ENCODE measurements around a stretch of chr2.

- PRO-cap, 2 experiments: no peak in any of the 2 experiments
Measured at GRCh38 chr2:140785727-140786336, 1345.0 kb downstream of the LRP1B start.

GRCh38 chr2:142935432-142935936 is 58.0 kb downstream of the KYNU start:
- PRO-cap, 2 experiments: no peak in any of the 2 experiments

DNA sequence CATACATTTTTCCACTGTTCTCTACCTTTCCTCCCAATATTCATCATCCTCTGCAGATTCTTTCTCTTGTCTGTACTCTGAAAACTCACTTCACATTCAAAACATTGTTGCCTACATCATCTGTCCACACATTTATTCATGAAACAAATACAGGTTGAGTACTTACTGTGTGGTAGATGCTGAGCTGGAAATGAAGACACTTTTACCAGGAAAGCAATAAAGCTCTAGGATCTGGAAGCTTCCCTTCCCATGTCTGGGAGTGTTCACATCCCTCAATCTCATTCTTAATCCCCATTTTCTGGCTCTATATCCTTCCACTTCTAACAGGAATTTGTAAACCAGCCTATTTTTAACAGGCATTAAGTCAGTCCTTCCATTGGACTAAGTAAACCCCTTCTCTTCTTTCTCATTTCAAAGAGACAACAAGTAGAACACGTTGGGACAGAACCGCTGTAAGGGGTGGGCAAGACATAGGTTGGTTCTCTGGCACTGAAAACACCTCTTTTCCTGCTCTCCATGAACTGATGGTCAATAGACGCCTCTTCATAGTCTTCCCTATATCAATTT is 589.5 kb downstream of the ARHGAP15 start:
- PRO-cap, 2 experiments: no peak in any of the 2 experiments

DNA sequence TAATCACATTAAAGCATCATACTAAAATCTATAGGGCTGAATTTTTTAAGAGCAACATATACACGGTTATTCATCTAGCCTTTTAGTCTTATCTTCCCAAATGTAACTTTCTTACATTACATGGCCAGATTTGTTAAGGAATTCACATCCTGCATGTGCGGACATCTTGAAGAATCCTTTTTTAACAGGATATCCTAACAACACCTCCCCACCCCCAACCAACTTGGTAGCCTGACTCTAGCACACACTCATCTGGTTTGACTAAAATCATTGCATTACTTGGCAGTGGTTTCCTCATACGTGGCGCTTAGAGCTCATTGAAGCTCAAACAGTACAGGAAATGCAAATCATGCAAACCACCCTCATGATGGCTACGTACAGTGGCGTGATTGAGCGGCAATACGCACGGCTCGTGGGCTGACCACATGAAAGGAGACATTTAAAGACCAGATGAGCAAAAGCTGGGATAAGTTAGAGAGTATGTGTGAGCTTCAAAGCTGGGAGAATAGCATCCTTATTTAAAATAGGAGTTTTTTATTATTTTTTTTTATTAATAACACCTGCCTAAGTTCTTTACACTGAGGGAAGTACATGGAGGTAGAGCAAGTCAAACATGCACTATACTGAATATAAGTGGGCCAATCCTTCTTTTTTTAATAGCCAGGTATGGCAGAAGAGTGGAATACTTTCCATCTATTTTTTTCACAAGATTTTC is 148.6 kb downstream of the GTDC1 start:
- PRO-cap, 2 experiments: peak in 2 of 2 experiments; most common plus-strand start position 365 of the sequence (in 1); most common minus-strand start position 259 of the sequence (in 2)

DNA sequence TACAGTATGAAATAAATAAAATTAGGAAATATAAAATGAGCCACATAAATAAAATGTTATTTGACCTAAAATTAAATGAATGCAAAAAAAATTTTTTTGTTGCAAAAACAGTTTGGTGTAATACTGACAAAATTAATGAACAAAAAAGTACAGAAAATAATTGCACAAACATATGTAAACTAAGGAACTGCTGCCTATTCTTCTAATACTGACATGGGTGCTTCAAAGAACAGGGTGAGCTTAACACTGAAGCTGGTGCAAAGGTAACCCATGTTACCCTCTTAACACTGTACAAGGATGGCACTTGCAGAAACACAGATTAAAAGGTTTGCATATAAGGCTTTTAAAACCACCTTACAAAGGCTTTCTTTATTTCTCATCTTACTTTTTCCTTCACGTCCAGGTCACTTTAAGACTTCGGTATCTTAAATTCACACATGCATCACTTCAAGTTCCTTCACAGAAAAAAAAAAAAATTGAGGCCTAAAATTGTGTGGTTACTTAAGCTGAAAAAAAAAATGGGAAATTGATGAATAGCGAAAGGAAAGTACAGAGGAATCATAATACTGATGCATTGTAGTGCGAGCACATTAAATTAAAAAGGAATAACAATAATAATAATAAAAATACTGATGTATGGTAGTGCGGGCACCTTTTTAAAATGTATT is 56.2 kb upstream of the GTDC1 start:
- PRO-cap, 2 experiments: no peak in any of the 2 experiments

GRCh38 chr2:144459870-144460441 is 60.0 kb downstream of the ZEB2 start:
- PRO-cap, 2 experiments: peak in 2 of 2 experiments; most common plus-strand start chr2:144460294 (in 2); most common minus-strand start chr2:144460020 (in 1)

DNA sequence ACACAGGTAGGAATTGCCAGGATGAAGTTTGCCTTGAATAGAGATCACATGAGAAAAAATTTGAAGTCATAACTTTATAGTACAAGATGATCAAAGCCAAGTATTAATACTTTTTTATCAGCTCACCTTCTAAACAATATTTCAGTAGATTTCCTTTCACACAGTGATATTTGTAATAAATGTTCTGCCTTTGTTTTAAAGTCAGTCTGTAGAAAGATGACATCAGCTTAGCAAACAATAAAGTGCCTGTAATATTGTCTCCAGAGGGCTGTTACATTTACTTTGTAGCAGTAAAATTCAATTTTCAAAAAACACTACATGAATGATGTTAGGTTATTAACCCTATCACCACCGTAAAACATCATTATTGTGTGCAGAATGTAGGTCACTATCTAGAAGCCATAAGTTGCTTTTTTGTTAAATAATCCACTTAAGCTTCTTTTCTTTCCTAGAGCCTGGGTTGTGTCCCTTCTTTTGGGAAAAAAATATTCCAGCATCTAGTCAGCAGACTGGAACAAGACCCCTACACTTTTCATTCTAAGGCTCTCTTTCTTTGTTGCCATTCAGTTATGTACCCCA is 49.5 kb downstream of the ZEB2 start:
- PRO-cap, 2 experiments: no peak in any of the 2 experiments

GRCh38 chr2:144513457-144514092 is 6.3 kb downstream of the ZEB2 start:
- PRO-cap, 2 experiments: peak in 2 of 2 experiments; most common plus-strand start chr2:144513958 (in 2); most common minus-strand start chr2:144513793 (in 2)

GRCh38 chr2:144515357-144516244 is 4.3 kb downstream of the ZEB2 start:
- PRO-cap, 2 experiments: peak in 2 of 2 experiments; most common plus-strand start chr2:144515846 (in 1); most common minus-strand start chr2:144515695 (in 2)

- PRO-cap, 2 experiments: no peak in any of the 2 experiments
Measured at GRCh38 chr2:144520834-144521390, 993 bp upstream of the ZEB2 start.

DNA sequence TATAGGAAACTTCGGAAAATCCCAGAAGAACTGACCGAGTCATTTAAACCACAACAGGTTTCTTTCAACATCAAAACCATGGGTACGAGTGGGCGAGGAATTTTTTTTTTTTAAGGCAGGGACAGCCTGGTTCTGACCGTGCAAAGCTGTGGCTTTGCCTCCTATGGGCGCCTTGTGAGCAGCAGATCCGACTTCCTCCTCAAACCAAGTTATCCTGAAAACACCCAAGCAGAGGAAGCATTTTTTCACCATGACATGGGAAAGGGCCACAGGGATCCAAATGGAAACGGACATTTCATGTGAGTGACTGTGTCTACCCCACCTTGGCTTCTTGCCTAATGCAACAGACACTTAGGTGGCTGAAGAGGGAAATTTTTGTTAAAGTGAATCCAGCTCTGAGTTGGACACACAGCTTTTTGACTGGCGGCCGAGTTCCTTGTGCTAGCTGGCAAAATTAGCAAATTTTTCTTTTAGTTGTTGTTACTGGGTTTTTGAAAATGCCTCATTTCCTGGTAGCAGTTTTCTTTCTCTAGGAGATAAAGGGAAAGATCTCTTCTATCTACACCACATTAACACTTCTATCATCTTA is 487.4 kb upstream of the ZEB2 start:
- PRO-cap, 2 experiments: no peak in any of the 2 experiments

- PRO-cap, 2 experiments: no peak in any of the 2 experiments
Measured at GRCh38 chr2:147297688-147298386, 547.0 kb upstream of the ACVR2A start.

- PRO-cap, 2 experiments: peak in 1 of 2 experiments; most common minus-strand start chr2:147449479 (in 1)
Measured at GRCh38 chr2:147449318-147450184, 395.3 kb upstream of the ACVR2A start.

GRCh38 chr2:148422401-148423086 is 222.0 kb upstream of the EPC2 start:
- PRO-cap, 2 experiments: no peak in any of the 2 experiments

DNA sequence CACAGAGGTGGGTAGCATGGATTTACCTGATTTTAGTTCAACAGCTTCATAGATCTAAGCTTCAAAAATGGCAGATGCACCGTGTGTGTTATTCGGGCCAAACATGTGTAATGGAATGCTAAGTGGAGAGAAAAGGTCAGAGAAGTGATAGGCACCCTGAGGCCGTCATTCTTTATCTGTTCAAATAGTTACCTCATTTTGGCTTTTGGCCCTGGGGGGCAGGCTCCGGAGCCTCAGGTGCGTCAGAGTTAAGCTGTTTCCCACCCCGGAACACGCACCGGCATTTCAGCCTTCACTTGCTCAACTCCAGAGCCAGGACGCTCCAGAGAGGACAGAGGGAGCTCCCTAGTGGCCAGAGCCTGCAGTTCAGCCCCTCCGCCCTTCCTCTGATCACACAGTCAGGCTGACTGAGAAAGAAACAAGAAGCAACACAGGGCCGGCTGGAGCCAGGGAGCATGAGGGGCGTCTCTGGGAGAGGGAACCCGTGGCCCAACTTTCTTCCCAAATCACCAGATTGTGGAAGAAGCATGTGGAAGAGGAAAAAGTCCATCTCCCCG is 135.2 kb upstream of the EPC2 start:
- PRO-cap, 2 experiments: peak in 2 of 2 experiments; most common plus-strand start position 284 of the sequence (in 1); most common minus-strand start position 178 of the sequence (in 2)

- PRO-cap, 2 experiments: no peak in any of the 2 experiments
Measured at GRCh38 chr2:148653415-148653793, 8.9 kb downstream of the EPC2 start.

DNA sequence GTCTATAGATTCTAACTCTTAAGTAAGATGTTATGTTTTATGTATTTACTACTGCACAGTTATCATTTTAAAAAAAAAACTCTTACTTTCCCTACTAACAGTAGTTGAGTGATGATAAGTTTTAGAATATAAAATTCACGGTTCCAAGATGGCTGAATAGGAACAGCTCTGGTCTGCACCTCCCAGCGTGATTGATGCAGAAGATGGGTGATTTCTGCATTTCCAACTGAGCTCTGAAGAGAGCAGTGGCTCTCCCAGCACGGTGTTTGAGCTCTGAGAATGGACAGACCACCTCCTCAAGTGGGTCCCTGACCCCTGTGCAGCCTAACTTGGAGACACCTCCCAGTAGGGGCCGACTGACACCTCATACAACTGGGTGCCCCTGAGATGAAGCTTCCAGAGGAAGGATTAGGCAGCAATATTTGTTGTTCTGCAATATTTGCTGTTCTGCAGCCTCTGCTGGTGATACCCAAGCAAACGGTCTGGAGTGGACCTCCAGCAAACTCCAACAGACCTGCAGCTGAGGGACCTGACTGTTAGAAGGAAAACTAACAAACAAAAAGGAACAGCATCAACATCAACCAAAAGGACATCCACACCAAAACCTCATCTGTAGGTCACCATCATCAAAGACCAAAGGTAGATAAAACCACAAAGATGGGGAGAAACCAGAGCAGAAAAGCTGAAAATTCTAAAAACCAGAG is 60.8 kb downstream of the EPC2 start:
- PRO-cap, 2 experiments: no peak in any of the 2 experiments

DNA sequence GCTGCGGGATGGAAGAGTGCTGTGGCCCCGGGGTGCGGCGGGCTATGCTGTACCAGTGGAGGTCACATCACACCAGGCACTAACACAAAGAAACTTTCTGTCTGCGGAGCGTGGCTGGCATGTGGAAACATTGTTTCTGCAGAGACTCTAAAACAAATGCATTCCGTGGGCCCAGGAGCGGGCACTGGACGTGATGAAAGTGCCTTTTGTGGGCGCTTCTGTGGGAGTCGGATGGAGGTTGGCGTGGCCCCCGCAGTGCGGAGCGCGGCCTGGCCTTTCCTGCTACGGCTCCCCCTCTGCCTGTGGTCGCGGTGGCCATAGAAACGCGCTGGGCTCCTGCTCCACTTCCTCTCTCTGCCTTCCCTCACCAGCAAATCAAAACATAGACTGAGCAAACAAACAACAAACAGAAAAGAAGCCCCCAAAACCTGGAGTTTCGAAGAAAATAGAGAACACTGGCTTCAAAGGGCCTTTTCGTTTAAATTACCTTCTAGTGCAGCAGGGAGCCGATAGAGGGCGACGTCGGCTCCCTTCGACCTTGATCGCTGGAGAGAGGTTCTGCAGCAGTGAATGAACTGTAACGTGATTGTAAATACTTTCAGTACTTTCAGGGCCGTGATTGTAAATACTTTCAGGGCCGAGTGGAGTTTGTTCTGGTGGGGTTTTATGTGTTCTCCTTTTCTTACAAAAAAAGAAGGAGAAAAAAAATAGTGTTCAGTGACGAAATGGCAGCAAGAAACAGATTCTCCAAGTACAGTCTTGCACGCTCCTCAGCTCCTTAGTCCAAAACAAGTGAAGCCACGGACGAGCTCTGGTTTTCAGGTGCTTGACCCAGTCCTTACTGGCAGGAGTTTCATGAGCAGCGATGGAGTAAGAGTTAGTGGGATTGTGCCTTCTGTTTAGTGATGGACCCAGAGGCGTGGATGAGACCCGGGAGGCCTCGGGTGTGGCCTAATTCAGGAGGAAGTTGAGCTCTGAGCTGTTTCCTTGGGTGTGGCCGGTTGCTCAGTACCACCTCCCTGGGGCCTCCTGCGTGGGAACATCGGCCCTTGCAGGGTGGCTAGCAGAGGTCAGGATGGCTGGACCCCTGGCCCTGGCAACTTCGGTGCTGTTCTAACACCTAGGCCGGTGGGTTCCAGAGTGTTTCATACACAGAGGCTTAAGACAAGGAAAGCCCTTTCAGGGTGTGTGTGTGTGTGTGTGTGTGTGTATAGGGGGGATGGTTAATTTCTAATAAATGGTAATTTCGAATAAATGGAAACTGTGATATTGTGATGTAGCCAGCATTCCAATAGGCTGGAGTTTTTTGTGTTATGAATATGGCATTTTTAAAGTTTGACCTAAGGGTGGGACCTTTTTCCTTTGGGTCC is 51.8 kb downstream of the KIF5C start:
- PRO-cap, 2 experiments: no peak in any of the 2 experiments

- PRO-cap, 2 experiments: no peak in any of the 2 experiments
Measured at GRCh38 chr2:149365605-149365960, 35.2 kb downstream of the LYPD6 start.

GRCh38 chr2:150526917-150527271 is 39.4 kb upstream of the RND3 start:
- PRO-cap, 2 experiments: no peak in any of the 2 experiments

All from cytotoxic T cell (primary cell).